SK-N-SH (cell line): ENCODE data around the genes HDAC11 and CHCHD4.

GRCh38 chr3:12875858-12876608 is 34.7 kb upstream of the RPL32 start:
- RRBS = 11% methylated on average over 3 of the region's 54 CpGs
CAGE:
- cytosol, long polyA plus RNA = no peak
- long polyA plus RNA = no peak
- nucleus, long polyA plus RNA = no peak

- RRBS = no CpG with 5 or more reads among the region's 2 CpGs
CAGE:
- cytosol, long polyA plus RNA = no peak
- long polyA plus RNA = no peak
- nucleus, long polyA plus RNA = no peak
These were observed 58.7 kb upstream of the RPL32 start for GRCh38 chr3:12900012-12900439.

DNA sequence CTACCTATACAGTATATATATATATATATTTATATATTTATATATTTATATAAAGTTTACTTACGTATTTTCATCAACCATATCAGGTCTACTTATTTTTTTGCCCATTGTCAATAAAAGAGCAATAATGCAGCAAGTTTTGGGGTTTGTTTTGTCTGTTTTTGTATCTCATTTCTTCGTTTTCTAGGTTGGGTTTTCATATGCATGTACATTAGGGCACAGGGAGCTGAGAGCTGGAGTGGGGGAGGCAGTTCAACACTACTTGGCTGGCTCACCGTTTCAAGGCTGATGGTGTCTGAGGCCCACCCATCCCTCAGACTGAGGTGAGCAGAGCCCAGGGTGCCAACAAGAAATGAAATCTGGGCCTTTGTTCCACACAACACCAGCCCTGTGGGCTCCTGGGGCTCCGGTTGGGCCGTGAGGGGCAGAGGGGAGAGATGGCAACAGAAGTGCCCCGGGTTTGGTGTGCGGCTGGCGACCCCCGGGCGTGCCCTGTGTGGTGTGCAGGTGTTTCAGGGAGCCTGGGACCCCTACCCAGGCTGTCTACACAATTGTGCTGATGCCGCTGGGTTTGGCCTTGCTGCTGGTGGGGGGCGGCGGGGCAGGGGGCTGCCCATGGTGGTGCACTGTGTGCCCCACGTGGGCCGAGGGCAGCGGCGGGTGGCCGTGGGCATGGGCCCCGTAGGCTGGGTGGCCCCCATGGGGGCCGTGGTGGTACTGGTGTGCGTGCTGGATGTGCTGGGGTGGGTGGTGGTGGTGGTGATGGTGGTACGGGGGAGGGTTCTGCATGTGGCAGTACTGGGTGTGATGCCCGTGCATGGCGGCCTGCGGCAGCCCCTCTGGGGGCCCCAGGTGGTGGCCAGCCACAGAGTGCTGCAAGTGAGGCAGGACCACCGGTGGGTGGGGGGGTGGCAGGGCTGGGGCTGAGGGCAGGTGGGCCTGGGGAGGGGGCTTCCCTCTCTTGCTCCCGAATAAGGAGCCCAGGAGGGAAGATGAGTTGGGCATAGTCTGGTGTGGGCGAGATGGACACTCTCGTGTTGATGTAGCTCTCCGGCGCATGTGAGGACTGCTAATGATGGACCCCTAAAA is 59.4 kb upstream of the RPL32 start:
- RRBS = over 99% methylated on average over 3 of the region's 31 CpGs
CAGE:
- cytosol, long polyA plus RNA = no peak
- long polyA plus RNA = no peak
- nucleus, long polyA plus RNA = no peak

- RRBS = no CpG with 5 or more reads among the region's 9 CpGs
CAGE:
- cytosol, long polyA plus RNA = no peak
- long polyA plus RNA = no peak
- nucleus, long polyA plus RNA = no peak
These were observed 70.3 kb upstream of the RPL32 start for GRCh38 chr3:12911754-12912038.

DNA sequence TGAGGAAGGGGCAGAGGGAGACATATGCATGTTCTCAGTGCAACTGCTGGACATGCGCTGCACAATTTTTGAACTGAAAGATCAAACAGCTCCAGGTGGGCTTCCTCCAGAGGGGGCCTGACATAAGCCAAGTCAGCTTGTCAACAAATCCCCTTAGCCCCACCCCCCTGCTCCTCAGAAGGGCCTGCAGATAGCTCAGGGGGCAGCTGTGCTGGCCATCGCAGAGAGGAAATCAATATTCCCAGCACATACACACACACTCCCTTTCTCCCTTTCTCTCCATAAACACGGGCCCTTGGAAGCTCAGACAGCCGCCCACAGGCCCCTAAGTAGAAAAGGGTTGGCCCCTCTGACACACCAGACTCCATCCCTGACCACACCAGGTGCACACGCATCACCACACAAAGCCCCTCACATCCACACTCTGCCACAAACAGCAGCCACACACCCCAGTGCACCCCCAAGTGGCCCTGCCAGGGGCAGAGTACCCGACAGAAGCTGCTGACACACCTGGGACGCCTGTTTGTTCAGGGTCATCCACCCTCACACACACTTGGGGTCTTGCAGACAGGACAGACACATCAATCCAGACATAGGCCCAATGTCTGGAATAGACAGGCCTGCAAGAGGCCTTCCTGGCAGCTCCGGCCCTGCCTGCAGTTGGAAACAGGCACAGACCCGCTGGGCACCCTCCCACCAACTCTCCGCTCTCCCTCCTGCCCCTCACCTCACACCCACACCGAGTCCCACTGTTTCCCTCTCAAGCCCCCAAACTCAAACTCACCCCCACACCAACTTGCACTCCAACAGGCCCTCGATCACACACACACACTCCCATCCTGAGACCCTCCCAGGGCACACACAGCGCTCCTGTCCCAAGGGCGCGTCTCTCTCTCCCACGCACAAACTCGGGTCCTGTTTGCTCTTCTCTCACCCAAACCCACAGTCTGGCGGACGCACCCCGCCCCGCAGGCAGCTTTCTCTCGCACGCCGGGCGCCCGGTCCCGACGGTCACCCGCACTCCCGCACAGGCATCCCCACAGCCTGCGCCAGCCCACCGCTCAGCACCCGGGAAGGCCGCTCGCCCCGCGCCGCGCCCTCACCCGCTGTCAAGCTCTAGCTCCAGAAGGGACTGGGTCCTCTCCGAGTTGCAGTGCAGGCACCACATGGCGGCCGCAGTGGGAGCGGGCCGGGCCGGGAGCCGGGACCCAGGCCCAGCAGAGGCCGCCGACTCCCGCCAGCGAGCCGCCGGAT is 106.5 kb downstream of the IQSEC1 start:
- RRBS = 17% methylated on average over 15 of the region's 53 CpGs
CAGE:
- cytosol, long polyA plus RNA = no peak
- long polyA plus RNA = no peak
- nucleus, long polyA plus RNA = no peak

GRCh38 chr3:12970385-12971102 is 102.7 kb downstream of the IQSEC1 start:
- RRBS = no CpG with 5 or more reads among the region's 7 CpGs
CAGE:
- cytosol, long polyA plus RNA = no peak
- long polyA plus RNA = no peak
- nucleus, long polyA plus RNA = no peak

DNA sequence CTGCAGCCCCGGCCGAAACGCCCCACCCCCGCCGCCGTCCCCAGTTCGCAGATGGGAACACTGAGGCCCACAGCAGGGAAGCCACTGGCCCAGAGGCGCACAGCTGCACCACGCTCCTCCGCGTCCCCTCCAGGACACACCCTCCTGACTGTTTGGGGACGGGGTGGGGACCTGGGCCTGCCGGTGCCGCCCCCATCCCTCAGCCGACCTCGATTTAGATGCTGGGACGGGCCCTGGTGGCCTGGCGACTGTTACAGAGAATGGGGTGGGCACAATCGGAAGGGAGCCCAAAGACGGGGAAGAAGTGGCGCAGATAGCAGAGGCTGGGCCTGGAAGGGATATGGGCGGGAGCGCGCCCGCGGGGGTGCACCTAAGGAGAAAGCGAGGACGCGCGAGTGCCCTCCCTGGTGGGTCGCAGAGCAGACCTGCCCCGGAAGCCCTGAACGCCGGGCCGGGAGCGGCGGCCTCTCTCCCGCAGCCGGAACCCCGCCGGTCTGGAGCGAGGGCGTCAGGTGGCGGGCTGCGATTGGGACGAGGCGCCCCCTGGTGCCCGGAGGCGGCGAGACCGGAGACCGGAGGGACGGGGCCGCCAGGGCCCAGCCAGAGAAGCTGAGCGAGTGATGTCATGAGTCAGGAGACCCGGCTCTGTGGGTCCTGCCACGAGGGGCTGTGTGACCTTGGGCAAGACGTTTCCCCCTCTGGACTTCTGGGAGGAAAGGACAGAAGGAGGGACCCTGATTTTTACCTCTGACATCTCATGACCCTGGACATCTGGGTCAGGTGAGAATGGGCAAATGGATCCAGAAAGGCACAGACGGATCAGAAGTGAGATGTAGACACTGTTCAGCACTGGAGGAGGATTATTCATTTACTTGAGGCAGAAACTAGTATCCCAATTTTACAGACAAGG is 78.4 kb downstream of the IQSEC1 start:
- RRBS = 3% methylated on average over 13 of the region's 59 CpGs
CAGE:
- cytosol, long polyA plus RNA = no peak
- long polyA plus RNA = no peak
- nucleus, long polyA plus RNA = no peak

GRCh38 chr3:13021581-13022945 is 51.2 kb downstream of the IQSEC1 start:
- RRBS = 95% methylated on average over 5 of the region's 44 CpGs
CAGE:
- cytosol, long polyA plus RNA = no peak
- long polyA plus RNA = no peak
- nucleus, long polyA plus RNA = no peak

DNA sequence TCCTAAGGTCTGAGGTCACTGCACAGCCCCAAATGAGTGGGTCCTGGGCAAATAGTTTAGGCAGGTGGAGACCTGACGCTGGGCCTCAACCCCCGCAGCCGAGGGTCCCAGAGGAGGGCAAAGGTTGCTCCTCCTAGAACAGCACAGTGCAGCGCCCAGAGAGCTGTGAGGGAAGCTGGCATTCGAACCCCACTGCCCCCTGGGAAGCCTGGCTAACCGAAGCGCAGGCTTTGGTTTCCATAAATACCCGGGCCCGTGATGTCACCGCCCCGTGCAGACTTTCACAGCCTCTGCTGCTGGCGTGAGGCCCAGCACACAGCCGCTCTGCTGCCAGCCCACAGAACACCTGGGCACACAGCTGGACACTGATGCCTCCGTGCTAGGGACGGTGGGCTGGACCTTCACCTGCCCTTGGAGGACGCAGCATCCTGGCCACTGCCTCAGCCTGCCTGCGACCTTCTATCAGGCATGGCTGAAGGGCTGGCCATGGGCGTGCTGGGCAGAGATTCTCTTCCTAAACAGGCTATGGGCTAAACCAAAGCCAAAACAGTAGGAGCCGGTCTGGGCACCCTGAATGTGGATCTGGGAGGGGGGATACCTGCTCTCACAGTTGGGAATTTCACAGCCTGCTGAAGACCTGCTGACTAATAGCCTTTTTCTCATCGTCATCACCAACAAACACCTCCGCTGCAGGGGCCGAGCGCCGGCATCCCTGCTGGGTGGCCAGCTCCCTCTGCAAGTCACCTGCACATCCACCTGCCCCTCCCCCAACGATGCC is 901 bp downstream of the IQSEC1 start:
- RRBS = 3% methylated on average over 2 of the region's 25 CpGs
CAGE:
- cytosol, long polyA plus RNA = no peak
- long polyA plus RNA = no peak
- nucleus, long polyA plus RNA = no peak

DNA sequence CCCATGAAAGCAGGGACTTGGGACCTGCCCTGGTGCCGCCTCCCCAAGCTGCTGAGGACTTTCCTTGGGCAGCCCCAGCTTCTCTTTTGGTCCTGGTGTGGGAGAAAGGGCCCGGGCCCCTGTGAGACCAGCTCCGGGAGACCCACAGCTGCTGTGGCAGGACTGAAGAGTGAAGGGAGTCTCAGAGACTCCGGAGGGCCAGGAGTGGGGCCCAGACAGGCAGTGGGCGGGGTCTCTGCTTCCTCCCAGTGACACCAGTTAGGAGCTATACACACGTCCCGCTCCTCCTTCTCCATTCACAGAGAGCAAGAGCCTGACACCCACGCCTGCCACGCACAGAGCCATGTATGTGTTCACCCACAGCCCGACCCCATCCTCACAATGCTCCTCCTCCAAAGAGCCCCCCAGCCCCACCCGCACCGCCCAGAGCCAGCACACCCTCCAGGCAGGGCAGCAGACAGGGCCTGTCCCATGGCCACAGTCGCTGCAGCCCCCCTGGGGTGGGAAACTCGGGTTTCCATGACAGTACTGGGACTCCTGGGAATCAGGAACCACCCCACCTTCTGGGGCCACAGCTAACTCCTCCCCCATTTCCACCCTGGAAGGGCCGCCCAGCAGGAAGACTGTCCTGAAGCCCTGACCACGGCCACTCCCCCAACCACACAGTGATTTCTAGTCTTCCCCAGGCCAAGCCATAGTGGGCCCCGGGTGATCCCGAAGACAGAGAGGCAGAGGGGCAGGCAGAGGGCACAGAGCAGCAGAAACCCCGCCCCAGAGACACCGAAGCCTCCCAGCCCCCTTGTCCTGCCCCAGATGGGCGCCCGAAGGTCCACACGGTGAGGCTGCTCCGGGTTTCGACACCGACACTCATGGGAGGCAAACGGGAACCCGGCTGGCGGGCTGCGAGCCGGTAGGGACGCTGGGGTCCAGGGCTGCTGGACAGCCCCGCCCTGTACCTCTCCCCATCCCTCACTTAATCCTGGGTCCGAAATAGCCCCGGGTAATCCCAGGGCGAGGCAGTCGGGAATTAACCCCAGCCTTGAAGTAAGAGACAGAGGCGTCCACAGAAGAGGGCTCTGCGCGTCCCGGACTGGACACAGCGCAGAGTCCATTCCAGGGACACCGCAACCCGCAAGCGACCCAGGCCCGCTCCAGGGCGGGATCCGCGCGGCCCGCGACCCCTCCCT is 138.6 kb downstream of the NUP210 start:
- RRBS = 93% methylated on average over 19 of the region's 52 CpGs
CAGE:
- cytosol, long polyA plus RNA = no peak
- long polyA plus RNA = no peak
- nucleus, long polyA plus RNA = no peak

DNA sequence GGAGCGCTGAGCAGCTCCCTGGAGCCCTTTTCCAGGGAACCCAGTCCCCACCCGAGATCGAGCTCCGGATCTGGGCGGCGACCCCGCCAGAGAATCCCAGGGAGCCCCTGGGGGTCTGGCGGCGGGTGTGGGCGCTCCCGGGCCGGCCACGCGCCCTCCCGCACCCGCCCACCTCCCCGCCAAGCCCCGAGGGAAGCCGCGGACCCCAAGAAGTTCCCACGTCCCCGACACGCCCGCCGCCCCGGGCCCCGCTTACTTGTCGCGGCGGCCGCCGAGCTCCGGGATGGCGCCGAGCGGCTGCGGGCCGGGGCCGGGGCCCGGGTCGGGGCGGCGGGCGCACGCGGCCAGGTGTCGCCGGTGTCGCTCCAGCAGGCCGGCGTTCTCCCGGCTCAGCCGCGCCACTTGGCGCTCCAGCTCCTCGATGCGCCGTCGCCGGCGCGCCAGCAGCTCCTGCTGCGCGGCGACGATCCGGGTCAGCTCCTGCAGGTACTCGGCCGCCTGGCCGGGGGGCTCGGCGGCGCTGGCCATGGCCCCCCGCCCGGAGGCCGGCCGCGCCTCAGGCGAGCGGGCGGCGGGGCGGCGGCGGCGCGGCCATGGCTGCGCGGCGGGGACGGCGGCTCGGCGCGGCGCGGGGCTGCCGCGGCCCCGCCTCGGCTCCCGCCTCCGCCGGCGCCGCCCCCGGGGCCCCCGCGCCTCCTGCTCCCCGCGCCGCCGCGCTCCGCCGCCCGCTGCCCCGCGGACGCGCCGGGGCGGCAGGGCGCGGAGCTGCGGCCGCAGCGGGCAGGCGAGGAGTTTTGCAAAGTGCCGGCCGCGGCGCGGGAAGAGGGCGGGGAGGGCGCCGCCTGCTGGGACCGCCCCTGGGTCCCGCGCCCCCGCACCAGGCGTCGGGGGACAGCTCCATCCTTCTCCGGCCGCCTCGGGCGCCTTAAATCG is 137.4 kb downstream of the NUP210 start:
- RRBS = 21% methylated on average over 89 of the region's 148 CpGs
CAGE:
- cytosol, long polyA plus RNA = no peak
- long polyA plus RNA = no peak
- nucleus, long polyA plus RNA = no peak

- RRBS = no CpG with 5 or more reads among the region's 13 CpGs
CAGE:
- cytosol, long polyA plus RNA = no peak
- long polyA plus RNA = no peak
- nucleus, long polyA plus RNA = no peak
These were observed 75.1 kb downstream of the NUP210 start for GRCh38 chr3:13344854-13345645.

DNA sequence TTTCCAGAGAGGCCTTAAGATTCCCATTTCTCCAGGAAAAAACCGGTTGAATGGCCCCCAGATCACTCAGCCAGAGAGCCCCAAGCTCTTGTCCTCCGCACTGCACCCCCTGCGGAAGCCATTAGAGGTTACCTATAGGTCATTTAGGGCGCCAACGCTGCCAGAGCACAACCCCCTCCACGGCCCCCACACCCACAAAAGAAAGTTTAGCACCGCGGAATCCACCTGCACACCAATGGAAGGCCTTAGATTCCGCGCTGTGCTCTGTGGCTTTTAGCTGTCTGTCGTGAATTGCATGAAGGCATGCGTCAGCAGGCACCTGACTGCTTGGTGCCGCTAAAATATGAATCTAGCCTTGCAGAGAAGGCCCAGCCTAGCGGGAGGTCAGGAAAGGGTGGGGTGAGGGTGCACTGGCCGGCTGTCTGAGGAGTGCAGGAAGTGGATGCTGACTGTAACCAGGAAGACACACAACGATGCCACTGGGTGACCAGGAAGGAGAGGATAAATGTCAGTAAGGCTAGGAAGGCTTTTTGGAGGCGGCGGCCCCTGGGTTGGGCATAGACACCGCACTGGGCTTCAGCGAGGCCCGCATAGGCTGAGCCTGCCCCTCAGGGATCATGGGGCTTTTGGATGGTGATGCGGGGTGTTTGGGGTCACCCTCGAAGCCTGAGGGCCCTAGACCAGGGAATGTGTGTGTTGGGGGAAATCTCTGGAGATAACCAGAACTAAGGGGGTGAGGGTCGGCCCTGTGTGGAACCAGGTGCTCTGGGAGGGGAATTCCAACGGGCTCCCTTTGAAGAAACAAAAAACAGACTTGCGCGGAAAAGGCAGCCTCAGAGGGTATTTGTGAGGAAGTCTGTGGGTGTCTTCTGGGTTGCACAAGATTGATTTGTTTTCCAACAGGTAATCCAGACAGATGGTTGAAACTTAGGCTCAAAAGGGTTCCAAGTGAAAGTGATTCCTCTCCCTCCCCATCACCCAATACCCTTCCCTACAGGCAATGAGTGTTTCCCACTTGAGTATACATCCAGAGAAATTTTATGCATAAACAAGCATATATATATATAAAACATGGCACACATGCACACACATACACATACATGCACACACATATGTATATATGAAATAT is 1.1 kb upstream of the NUP210 start:
- RRBS = 87% methylated on average over 1 of the region's 27 CpGs
CAGE:
- cytosol, long polyA plus RNA = no peak
- long polyA plus RNA = no peak
- nucleus, long polyA plus RNA = no peak

GRCh38 chr3:13479599-13480529 is at the start of gene HDAC11:
TSS of gene HDAC11 (plus strand) at chr3:13480306.
- RRBS = 5% methylated on average over 55 of the region's 89 CpGs
CAGE:
- cytosol, long polyA plus RNA = no peak
- long polyA plus RNA = start-site peak on the plus strand at chr3:13480305-13480334, 73 and 65 reads in 2 replicates
- nucleus, long polyA plus RNA = no peak

- RRBS = no CpG with 5 or more reads among the region's 4 CpGs
CAGE:
- cytosol, long polyA plus RNA = no peak
- long polyA plus RNA = no peak
- nucleus, long polyA plus RNA = no peak
These were observed 20.2 kb upstream of the FBLN2 start for GRCh38 chr3:13528597-13529226.

DNA sequence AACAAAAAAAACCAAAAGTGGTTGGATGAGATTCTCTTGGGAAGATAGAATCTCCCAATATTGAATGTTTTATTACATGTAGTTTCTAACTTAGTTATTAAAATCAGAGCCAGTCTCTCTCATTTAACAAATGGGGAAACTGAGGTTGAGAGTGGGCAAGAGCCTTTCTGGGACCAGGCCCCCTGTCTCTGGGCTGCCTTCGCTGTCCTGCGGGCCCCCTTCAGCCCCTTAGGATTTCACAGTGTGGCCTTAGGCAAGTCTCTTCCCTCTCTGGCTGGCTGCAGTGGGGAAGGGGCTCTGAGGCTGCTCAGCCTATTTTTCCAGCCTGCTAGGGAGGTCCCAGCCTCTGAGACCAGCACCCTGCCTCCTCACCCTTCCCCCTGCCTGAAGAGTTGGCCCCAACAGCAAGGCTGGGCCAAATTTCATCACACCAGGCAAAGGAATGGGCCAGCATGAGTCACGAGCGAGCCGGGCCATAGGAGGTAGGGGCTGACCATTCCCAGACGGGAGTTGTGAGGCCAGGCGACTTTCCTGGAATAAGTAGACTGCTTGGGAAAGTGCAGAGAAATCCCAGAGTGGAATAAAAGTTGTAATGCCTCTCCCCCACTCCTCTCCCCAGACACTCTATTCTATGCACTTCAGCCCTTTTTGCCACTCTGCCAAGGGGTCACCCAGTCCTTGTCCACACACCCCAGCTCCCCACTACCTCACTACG is 5.8 kb upstream of the FBLN2 start:
- RRBS = no CpG with 5 or more reads among the region's 8 CpGs
CAGE:
- cytosol, long polyA plus RNA = no peak
- long polyA plus RNA = no peak
- nucleus, long polyA plus RNA = no peak

DNA sequence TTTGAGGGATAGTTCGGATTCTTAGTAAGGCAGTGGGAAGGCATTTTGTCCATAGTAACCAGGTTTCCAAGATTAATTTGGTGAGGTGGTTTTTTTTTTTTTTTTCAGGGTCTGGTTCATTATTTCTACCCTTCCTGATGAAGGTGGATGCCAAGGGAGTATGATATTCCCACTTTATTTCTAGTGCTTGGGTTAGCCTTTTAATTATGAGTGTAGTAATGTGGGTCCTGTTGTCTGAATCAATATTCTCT is 83.0 kb downstream of the CHCHD4 start:
- RRBS = no CpG with 5 or more reads among the region's 1 CpG
CAGE:
- cytosol, long polyA plus RNA = no peak
- long polyA plus RNA = no peak
- nucleus, long polyA plus RNA = no peak

DNA sequence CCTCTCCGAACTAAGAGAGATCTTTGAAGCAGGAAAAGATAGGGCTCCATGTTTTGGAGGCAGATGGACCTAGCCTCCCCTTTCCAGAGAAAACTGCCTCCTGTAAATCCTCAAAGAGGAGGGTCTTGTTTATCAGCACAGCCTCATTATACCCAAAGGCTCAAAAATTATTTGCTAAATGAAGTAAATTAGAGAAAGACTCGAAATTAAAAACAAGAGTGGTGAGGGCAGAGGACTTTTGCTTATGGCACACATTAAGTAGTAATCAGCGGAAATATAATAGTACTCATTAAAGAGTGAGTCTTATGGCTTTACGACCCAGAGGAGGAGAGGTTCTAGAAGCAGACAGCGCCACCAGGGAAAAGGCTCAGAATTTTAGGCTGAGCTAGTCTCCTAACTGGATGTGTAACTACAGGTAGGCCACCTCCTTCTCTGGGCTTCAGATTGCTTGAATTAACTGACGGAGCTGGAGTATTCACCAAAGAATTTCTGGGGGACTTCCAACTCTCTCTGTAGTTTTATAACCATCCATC is 1.5 kb downstream of the CHCHD4 start:
- RRBS = no CpG with 5 or more reads among the region's 6 CpGs
CAGE:
- cytosol, long polyA plus RNA = no peak
- long polyA plus RNA = no peak
- nucleus, long polyA plus RNA = no peak

DNA sequence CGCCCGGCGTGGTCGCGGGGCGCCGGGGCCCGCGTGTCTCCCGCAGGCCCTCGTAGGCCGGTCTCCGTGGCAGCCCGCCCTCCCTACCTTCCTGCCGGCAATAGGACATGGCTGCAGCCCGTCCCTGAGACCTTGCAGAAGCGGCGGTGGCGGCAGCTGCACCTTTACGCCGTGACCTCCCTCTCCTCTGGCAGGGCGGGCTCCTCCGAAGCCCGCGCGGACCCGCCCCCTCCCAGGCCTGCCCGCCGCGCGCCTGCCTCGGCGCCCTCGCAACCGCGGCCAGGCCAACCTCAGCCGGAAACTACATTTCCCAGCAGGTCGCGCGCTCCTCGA is at the start of gene CHCHD4:
TSS of gene CHCHD4 (minus strand) at position 303 of the 333 bp plus-strand sequence.
- RRBS = under 1% methylated on average over 6 of the region's 41 CpGs
CAGE:
- cytosol, long polyA plus RNA = no peak
- long polyA plus RNA = no peak
- nucleus, long polyA plus RNA = no peak

GRCh38 chr3:14130129-14130599 is 5.3 kb downstream of the TMEM43 start:
- RRBS = no CpG with 5 or more reads among the region's 5 CpGs
CAGE:
- cytosol, long polyA plus RNA = no peak
- long polyA plus RNA = no peak
- nucleus, long polyA plus RNA = no peak